Measurements from ENCODE around the genes TRPM7, GNB5 and ONECUT1.

DNA sequence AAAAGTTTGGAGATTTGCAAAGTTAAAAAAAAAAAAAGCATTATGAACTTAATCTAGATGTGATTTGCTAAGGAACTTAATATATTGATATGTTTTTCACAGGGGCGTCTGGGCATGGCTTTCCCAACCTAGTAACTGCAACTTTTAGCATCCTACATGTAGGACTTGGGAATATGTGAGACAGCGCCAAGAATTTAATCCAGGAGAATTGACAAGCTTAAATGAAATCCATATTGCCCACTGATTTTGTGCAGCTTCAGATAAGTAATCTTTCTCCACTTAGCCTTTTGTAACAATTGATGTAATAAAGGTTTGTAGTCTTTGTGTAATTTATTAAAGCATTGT, 972 bp upstream of the GABPB1 start:
- RRBS, result no CpG with 5 or more reads among the region's 2 CpGs

GRCh38 chr15:50686470-50687503, at the start of gene TRPM7:
TRPM7 (minus strand) TSS chr15:50686797.
- RRBS, result under 1% methylated on average over 16 of the region's 81 CpGs

DNA sequence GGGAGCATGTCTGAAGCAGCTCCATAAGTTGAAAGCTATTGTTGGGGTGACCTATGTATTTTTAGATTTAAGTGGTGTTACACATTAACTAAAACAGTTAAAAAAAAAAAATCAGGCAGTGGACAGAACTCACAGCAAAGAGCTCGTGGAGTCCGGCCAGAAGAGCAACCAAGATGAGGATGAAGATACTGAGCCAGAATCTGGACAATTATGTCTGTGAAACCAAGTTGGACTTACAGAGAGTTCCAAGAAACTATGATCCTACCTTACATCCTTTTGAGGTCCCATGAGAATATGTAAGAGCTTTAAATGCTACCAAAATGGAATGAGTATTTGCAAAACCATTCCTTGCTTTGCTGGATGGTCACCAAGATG, 36.0 kb downstream of the AP4E1 start:
- RRBS, result no CpG with 5 or more reads among the region's 2 CpGs

GRCh38 chr15:51366842-51367755, 25.6 kb downstream of the GLDN start:
- RRBS, result no CpG with 5 or more reads among the region's 12 CpGs

- RRBS, result no CpG with 5 or more reads among the region's 9 CpGs
Measured at GRCh38 chr15:51383327-51383968, 42.0 kb downstream of the GLDN start.

- RRBS, result no CpG with 5 or more reads among the region's 8 CpGs
Measured at GRCh38 chr15:51620408-51621314, 1.9 kb downstream of the DMXL2 start.

DNA sequence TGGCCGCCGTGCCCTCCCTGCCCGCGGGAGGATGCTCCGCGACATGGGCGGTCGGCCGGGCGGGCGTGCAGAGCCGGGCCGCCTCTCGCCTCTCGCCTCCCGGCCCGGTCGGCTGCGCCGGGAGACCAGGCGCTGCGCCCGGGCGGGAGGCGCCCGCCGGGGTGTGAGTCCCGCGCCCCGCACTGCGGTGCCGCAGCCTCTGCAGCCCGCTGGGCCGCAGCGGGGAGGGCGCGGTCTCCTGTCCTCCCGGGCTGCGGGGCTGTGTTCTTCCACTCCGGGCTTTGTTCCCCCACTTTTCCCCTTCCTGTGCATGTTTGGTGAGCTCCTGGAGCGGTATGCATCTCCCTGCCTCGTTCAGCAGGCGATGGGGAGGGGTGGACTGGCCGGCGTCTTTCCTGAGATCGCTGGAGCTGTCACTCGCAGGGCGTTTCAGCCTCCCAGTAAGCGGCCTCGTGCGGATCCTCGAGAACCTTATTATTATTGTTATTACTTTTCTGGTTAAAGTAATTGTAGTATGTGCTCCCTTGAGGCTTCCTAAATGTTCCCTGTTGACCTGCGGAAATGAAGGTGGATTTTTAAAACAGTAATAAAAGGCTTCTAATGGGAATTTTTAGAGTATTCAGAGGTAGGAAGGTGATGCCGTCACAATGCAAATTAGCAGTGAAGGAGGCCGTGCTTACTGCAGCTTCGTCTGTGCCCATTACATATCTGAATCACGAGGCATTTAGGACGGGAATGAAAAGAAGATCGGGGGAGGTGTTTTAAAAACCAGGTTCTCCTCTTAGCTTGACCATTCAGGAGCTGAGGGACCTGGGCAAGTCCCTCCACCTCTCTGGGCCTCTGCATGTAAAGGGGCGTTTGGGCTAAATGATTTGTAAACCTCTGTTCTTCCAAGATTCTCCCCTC, 642 bp downstream of the TMOD2 start:
- RRBS, result under 1% methylated on average over 20 of the region's 60 CpGs

- RRBS, result no CpG with 5 or more reads among the region's 5 CpGs
Measured at GRCh38 chr15:51856639-51857413, 27.4 kb downstream of the TMOD3 start.

DNA sequence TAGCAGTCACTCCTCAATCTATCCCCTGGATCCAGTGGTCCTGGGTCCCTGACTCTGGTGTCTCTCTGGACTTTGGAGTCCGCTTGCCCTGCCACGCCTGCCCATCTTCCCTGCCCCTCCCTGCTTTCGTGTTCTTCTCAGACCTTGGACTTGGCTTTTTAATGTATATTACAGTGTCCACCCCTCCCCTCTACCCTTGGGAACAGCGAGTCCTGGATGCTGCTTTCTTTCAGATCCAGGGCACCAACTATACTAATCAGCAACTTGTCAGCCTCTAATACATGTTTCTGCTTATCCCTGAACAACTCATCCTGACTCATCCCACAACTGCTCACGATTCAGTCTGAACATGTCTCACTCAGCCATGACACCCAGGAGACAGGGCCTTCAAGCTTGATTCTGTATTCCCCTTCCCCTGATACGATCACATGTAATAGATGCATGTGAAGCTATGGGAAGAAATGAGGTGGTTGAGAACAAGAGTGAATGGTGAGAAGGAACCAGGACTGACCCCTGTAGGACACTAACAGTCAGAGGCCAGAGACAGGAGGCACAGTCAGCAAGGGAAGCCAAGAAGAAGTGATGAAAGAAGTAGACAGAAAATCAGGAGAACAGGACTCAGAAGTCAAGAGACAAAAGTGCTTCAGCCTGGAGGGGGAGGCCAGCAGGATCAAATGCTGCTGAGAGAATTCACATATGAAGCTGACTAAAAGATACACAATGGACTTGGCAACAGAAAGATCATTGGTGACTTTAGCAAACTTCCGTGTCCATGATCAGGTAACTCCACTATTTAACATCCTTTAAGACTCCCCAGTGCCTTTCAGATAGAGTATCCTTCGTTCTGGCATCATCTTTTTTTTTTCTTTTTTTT, 35.5 kb downstream of the BCL2L10 start:
- RRBS, result no CpG with 5 or more reads among the region's 8 CpGs

- RRBS, result no CpG with 5 or more reads among the region's 6 CpGs
Measured at GRCh38 chr15:52100785-52101264, 11.8 kb downstream of the BCL2L10 start.

GRCh38 chr15:52191172-52191659, at the start of gene GNB5:
GNB5 (minus strand) TSS chr15:52191392.
- RRBS, result no CpG with 5 or more reads among the region's 8 CpGs

DNA sequence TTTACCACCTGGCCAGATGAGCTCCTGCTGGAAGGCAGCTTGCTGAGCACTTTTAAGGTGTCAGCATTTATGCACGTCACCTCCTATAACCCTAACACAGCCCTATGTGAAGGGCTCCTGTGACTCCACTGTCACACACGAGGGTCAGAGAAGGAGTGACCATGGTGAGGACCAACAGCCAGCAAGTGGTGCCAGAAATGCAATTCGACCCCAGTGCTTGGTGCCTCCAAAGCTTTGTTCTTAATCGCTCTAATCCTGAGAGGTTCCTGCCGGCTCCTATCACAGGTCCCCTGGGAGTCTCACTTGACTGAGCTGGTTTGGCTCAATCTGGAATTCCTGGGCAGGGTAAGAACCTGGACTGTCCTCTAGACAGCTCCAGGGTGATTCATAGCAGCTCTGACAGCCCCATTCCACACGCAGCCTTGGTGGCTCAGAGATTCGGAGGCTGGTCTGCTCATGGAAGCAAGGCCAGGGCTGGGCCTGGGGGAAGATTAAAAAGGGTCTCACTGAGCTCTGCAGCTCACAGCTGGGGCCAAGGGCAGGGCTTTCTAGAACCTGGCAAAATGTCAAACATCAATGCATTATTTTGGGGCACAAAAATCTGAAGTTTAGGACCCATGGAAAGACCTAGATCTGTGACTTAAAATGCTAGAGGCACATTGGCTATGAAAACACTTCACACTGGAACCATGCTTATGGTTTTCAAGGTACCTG, 37.9 kb downstream of the MYO5C start:
- RRBS, result no CpG with 5 or more reads among the region's 7 CpGs

DNA sequence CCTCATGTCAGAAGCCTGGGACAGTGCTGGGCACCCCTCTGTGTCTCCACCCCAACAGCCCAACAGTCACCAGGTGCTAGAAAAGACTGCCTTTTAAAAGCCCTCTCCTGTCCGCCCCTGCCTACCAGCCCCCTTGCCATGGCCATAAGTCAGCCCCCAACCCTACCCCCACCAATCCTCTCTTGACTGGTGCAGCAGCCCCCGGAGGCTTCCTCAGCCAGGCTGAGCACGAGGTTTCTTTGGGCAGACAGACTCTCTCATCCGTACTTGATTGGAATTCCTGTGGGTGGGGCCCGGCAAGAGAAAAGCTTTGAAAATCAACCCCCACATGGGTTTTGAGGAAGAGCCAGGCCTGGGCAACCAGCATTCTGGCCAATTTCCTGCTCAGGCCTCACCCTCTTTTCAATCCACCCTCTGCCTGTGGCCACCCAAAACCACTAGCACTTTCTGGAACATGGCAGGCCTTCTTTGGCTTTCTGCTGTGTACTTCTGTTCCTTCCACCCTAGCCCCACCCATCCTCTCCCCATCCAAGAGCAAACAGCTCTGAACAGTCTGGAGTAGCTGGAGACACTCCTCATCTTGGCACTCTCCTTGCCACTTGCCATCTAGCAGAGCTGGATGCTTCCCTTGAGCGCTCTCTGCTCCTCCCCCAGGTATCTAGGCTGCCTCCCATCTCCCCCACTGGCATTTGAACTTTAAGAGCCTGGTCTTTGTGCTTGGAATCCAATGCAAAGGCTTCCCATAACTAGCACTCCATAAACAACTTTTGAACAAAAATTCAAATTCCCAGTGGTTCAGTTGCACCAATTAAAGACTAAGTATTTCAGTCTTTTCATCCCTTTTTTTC, 5.9 kb downstream of the MYO5C start:
- RRBS, result 33% methylated on average over 4 of the region's 6 CpGs

- RRBS, result no CpG with 5 or more reads among the region's 6 CpGs
Measured at GRCh38 chr15:52293443-52294228, 2.0 kb downstream of the MYO5C start.

DNA sequence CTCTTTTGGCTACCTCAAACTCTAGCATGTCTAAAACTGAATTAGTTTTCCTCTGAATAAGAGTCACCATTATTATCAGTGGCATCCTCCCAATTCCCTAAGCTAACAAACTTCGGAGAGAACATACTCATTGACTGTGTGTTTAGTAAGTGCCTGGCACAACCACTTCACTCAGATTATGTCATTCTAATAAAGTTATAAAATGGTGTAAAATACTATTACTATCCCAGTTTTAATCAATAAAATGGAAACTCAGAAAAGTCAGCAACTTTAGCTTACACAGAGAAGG, 21.8 kb downstream of the ATOSA start:
- RRBS, result no CpG with 5 or more reads among the region's 1 CpG

GRCh38 chr15:52783793-52784326, 6.3 kb downstream of the ONECUT1 start:
- RRBS, result no CpG with 5 or more reads among the region's 35 CpGs

DNA sequence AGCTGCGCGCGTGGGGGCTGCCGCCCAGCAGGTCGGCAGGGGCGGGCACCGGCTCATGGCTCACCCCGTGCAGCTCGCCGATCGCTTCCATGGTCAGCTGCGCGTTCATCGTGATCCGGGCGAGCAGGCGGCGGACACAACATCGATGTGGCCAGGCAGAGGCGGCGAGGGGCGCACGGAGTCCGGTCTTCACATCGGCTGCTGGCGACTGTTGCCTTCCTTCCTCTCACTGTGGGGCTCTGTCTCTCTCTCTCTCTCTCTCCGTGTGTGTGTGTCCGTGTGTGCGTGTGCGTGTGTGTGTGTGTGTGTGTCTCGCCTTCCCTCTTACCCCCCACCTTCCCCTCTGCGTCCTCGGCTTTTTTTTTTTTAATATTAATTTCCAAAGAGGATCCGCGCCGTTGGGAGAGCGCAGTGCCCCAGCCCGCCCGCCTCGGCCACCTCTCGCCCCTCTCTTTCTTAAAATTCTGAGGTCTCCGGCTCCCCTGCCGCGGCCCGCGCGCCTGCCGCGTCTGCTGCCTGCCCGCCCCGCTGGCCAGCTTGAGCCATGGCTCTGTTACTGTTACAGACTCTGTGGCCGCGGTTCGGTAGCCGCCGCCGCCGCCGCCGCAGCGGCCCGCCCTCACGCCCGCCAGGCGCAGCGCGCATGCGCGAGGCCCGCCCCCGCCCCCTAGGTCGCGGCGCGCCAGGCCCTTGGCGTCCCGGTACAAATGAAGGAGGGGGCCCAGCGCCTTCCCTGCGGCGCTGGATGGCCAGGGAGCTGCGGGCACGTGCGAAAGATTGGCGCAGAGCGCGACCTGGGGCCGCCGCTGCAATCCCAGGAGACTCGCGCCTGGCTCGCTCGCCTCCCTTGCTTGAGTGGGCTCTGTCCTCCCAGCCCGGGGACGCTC, at the start of gene ONECUT1:
TSS of gene ONECUT1 (minus strand) at position 561 of the 887 bp plus-strand sequence.
- RRBS, result 2% methylated on average over 20 of the region's 94 CpGs

DNA sequence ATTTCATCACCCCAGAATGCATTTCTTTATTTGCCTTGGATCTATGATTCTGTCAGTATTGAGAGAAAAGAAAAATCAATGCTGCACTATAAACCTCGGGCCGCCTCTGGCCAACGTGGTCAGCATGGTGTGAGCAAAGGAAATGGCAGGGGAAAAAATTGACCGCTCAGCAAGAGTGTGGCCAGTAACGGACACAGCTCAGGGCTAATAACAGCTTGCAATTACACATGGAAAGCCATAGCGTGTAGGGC, 184.2 kb upstream of the ONECUT1 start:
- RRBS, result no CpG with 5 or more reads among the region's 6 CpGs

DNA sequence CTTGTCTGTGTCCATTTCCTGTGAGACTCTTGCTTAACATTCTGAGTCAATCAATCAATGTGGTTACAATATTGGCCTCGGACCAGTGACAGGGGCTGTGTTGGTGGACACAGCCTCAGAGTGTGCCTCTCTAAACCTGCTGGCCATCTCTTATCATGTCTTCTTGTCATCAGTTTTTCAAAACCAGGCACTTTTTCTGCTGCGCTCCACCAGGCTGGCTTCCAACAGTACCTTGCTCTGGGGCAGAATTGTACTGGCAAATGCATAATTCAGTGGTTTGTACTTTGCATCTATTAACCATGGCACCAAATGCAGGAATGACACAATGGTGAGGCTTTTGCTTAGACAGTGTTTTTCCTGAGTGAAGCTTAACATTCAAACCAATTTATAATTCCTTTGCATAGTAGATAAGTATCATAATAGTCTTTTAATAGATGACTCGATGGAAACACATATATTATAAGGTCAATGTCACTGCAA, 320.9 kb downstream of the WDR72 start:
- RRBS, result no CpG with 5 or more reads among the region's 3 CpGs